Diencephalon (tissue), 2 donors: ENCODE results near the genes OR6F1, OR2T8, OR14C36 and OR2T3.

- RAMPAGE, long total RNA, result no peak
Measured at GRCh38 chr1:246600187-246600731, 34.0 kb downstream of the CNST start.

GRCh38 chr1:246680810-246681298 lies 43.4 kb upstream of the SCCPDH start:
- RAMPAGE, long total RNA, result no peak

DNA sequence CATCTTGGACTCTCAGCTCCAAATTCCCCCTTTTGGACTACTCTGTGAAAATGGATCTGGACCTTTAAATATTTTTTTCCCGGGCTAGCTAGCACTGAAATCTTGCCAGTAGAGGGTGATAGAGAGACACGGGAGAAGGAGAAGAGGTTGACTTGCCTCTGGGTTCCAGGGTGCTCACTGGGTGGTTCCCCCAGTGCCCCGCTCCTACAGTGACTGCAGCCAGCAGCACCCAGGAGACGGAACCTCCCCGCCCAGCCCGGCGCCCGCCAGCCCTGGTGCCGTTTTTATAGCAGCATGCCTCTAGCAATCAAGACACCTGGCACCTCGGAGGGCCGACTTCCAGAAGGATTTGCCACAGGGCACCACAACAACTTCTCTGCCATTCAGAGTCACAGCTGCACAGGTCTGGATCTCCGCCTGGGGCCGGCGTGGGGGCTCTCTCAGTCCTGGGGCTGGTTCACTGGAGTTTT lies 34.6 kb upstream of the SCCPDH start:
- RAMPAGE, long total RNA, result no peak

DNA sequence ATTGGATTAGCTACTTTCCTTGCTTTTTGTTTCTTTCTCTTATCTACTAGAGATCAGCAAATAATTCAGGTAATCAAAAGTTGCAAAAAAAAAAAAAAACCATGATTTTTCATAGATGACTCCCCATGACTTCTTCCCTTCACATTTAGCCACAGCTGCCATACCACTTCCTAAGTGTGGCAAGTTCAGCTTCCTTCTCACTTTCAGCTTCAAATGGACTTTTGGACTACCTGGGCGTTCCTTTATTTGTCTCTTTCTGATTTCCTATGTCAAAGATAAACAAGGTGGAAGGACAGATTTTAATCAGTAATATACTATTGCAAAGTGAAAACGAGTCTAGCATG lies 14.5 kb upstream of the SCCPDH start:
- RAMPAGE, long total RNA, result no peak

GRCh38 chr1:246931084-246931741 lies 535 bp downstream of the AHCTF1 start:
- RAMPAGE, long total RNA, result no peak

DNA sequence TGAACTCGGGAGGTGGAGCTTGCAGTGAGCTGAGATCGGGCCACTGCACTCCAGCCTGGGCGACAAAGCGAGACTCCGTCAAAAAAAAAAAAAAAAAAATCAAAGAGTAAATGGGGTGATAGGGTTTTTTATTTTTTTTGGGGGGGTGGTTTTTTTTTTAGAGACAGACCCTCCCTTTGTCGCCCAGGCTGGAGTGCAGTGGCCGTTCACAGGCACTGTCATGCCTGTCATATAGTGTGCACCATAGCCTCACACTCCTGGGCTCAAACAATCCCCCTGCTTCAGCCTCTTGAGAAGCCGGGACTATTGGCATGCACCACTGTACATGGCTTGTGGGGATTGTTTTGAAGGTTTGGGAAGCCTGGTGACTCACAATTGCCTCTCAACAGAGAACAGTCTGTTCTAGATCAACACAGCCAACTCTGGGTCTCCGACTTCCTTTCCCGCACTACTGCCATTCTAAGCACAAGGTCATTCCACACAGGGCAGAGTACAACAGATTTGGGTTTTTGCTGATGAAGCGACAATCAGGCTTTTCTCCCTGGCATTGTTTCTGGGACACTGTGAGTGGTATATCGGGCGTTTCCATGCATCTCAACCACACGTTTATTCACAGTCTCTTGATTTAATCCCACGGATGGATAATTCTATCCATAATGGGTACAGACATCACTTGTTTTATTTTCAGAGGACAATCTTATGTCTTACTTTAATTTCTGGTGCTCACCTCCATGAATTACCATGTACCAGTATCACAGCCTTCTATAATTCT lies 15.5 kb upstream of the AHCTF1 start:
- RAMPAGE, long total RNA, result no peak

- RAMPAGE, long total RNA, result no peak
Measured at GRCh38 chr1:247127660-247128122, 23.5 kb upstream of the ZNF669 start.

DNA sequence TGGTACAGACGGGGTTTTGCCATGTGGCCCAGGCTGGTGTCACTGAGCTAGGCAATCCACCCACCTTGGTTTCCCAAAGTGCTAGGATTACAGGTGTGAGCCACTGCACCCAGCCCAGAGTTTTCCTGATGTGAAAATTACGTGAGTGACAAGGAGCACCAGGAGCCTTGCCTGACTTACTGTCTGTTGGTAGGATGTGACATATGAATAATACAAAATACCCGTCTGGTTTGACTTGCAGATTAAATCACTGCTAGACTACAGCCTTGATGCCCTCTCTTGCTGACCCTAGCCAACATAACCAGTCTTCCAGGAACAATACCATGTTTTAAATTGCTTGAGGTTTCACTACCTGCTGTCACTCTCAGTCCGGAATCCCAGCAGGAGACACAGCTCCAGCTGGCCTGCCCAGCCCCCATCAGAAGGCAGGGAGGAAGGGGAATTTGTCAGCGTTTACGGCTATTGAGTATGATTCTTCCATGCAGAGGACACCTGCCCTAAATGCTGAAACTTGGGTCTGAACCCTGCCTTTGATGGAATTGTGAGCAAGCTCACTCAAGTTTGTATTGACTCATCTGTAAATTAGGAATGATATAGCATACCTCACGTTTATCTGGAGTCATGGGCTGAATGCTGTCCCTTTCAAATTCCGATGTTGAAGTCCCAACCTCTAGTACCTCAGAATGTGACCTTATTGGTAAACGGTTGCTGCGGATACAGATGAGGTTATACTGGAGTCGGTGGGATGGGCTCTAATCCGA lies 33.0 kb downstream of the ZNF496 start:
- RAMPAGE, long total RNA, result no peak

DNA sequence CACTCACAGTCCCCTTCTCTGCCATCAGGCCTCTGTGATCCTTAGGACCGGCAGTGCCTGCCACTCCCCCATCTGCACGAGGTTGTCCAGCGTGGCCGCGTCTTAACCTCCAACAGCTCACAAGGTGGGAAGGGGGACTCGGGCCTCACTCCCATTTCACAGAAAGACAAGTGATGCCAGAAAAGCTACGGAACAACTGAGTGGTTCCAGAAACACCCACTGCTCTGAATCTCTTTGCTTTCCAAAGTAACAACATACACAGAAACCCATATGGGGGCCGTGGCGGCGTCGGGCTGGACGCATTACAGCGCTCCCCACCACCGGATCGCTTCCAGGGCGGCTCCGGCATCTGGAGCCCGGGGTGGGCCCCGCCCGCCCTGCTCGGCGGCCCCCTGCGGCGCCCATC lies 994 bp downstream of the ZNF496 start:
- RAMPAGE, long total RNA, result no peak

DNA sequence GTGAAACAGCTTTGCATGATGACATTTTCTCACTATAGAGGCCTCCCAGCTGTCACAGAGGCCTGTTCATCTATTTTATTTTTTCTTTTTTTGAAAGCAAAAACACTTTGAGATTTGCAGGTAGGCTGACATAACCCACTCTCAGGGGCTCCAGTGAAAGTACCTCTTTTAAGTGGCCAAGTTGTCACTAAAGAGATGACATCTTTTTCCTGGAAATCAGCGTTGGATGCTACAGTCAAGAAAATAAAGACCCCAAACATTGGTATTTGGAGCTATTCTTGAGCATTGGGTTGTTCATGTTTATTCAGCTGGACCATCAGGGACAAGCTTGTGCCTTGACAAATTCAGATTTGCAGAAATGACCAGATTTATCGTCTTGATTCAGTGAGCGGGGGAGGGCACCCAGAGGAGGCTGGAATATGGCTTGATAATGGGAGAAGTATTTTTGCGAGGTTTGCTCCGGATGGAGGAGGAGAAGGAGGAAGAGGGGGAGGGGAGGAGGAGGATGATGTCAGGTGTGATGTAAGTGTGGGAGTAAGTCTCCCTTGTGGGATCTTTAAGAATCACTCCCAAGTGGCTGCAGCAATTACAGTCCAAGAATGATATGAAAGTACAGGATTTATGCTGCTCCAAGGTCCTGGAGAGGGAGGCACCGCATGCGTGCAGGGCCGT lies 5.4 kb upstream of the ZNF496 start:
- RAMPAGE, long total RNA, result no peak

DNA sequence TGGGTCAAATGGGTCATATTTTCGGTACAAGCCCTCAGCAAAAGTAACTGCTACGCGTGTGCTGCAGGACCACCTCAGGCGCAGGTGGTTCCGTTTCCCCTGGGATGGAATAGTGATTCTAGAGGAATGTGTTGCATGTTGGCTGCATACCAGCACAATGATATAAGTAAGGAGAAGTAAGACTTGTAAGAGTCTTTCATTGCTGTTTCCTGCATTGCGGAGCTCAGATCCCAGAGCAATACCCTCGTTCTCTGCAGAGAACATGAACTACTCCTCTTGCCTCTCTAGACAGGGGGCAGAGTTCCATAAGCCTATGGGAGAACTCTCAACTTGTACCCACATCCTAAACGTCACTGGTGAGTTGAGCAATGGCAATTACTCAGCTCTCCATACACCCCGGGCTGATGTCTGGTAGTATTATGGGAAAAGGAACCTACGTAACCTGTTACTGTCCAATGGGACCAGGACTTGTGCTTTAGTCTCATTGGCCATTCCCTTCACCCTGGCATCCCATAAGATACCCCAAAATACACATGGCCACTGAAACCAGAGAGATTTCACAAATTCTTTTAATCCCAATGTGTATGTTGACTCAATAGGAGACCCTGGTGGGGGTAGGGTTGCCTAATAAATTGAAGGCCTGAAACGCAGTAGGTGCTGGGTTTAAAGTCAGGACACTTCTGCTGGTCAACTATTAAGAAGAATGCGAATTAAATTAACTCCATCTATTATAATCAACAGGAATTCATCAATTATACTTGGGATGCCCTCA lies 27.3 kb upstream of the ZNF496 start:
- RAMPAGE, long total RNA, result no peak

- RAMPAGE, long total RNA, result no peak
Measured at GRCh38 chr1:247530588-247531225, 5.5 kb downstream of the OR2C3 start.

DNA sequence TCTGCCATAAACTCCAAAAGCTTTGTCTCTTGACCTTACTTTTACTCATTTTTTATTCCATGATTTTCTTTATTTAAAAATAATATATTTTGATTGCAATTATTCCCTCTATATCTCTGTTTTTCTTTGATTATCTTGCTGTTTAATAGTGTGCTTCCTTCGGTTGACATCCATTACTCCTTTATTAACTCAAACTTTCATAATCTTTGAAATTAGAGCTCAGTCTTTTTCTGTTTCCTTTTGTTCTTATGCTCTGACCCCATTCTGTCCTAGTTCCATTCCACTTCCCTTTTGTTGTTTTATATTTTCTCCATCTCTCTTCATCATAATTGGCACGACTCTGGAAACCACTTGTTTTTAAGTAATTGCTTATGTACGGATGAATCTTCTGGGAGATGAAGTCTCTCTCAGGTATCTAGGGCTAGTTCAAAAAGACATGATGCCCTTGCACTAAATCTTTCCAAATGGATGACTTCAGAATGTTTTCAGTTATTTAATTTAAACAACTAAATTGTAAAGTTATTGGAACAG lies at the start of gene OR6F1:
Gene OR6F1, minus strand, starts transcription at position 301 of the 531 bp plus-strand sequence.
- RAMPAGE, long total RNA, result no peak

DNA sequence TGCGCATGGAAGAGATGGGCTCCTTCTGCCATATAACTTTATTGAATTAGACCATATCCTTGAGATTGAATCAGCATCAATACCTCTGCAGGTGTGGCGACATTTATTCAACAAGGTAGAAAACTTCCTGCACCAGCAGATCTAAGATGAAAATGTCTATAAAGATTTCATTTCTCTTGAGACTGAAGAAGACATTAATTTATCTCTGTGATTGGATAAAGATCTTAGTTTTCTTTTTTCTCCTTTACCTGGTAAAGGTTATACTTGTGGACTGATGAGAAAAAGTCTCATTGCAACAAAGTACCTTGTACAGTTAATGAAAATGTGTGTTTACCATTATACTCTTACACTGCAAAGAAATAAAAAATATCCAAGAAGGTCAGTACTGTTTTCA lies at the start of gene OR2T8:
Gene OR2T8, plus strand, starts transcription at position 289 of the 394 bp plus-strand sequence.
- RAMPAGE, long total RNA, result no peak

GRCh38 chr1:248348563-248348896 lies at the start of gene OR14C36:
TSS of gene OR14C36 (plus strand) at chr1:248348775.
- RAMPAGE, long total RNA, result no peak

DNA sequence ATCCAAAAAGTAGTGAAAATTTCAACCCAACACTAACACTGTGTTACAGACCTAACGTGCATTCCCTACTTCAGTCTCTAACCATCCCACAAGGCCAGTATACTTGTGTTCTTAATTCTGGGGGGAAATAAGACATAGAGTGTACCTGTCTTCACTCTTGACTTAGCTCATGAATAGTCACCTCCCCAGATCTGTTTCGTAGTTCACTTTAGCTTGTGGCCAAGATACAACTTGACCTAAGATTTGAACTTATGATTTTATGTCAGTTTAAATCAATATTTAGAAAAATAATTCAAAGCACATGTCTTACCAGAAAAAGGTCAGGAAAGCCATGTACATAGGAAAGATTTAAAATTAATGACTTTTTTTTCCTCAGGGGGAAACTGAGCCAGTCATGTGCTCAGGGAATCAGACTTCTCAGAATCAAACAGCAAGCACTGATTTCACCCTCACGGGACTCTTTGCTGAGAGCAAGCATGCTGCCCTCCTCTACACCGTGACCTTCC lies at the start of gene OR2T3:
Gene OR2T3, plus strand, starts transcription at position 395 of the 506 bp plus-strand sequence.
- RAMPAGE, long total RNA, result no peak

- RAMPAGE, long total RNA, result no peak
Measured at GRCh38 chr1:248851552-248852376, 7.1 kb downstream of the ZNF692 start.

DNA sequence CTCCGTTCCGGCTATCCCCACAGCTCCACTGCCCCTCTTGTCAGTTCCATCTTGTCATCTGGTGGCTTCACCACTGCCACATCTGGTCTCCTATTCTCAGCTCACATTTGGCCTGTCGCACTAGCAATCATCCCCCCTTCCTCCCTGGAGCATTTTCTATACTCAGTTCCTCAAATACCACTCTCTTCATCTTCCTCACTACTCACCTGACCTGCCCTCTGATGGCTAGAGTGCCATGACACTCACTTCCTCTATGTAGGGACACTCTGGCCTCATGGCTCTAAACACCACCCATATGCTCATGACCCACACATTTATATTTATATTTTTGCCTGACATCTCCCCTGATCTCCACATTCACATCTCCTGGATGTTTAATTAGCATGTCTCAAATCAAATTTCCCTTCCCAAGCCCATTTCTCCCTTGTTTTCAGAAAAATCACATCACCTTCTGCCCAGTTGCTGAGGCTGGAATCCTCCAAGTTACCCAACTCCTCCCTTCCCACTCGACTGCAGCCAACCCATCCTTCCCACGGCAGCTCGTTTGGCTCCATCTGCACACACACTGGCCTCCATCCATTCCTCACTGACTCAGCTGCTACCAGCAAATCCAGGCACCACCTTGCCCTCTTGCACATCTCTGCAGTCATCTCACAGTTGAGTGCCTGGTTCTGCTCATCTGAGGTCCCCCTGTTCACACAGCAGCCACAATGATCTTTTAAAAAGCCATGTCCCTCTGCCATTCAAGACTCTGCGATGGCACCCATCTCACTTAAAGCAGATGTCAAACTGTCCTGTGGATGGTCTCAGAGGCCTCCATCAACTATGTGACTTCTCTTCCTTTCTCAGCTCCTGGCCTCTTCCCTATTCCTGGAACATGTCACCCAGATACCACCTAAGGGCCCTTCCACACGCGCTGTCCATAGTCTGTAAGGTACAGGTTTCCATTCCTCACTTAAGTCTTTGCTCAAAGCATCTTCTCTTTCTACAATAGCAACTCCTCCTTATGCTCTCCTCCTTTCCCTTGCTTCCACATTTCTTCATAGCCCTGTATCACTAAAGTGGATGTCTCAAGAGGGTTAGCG lies 5.9 kb downstream of the ZNF692 start:
- RAMPAGE, long total RNA, result no peak